Hair follicular keratinocyte (primary cell): Measurements from ENCODE around the genes PLA2G2C, PINK1 and KIF17.

DNA sequence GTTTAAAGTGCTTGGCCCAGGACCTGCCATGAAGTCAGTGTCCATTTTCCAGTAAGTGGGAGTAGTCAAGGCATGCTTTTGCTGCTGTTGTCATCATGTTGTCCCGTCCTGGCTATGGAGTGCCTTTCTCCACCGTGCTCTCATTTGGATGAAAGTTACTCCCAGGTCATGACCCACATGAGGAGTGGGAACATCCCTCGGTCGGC lies 11.7 kb downstream of the PLA2G2A start:
- RAMPAGE, long total RNA, result no peak

- RAMPAGE, long total RNA, result no peak
Observed at GRCh38 chr1:20153977-20154939, 15.1 kb downstream of the PLA2G2F start.

DNA sequence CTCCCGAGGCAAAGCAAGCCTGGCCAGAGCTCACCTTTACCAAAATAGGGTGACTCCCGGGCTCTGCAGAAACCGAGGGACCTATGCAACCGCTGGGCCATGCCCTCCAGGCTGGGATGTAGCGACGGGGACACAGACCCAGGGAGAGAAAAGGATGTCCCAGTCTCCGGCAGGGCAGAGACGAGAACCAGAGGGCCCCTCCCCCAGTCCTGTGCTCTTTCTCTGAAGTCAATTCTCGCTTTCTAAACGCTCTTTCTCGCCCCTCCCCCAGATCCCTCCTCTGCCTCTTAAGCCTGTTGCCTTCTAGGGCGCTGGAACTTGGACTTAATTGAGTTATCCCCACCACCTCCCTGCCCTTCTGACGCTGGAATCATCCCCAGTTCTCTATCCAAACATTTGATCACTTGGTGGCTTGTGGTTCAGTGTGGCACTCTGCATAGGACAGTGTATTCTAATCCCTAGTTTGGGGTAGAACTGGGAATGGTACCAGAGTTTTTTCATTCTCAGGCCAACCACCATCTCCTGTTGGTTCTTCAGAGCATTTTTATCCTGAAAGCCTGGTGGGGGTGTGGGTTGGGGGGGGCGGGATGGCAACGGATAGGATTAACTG lies at the start of gene PLA2G2C:
Gene PLA2G2C, minus strand, starts transcription at position 193 of the 610 bp plus-strand sequence.
- RAMPAGE, long total RNA, result no peak

GRCh38 chr1:20302010-20302448 lies 11.4 kb downstream of the VWA5B1 start:
- RAMPAGE, long total RNA, result no peak

- RAMPAGE, long total RNA, result no peak
Observed at GRCh38 chr1:20367206-20367598, 76.5 kb downstream of the VWA5B1 start.

DNA sequence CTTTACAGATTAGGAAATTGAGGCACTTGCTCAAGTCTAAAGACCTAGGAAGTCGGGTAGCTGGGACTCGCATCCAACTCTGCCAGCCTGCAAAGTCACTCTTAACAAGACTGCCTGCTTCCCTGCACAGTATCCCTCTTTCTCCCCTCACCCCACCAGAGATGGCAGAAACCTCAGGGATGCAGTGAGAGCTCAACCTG lies 4.1 kb downstream of the CAMK2N1 start:
- RAMPAGE, long total RNA, result no peak

GRCh38 chr1:20597513-20598258 lies 8.8 kb downstream of the CDA start:
- RAMPAGE, long total RNA, result no peak

DNA sequence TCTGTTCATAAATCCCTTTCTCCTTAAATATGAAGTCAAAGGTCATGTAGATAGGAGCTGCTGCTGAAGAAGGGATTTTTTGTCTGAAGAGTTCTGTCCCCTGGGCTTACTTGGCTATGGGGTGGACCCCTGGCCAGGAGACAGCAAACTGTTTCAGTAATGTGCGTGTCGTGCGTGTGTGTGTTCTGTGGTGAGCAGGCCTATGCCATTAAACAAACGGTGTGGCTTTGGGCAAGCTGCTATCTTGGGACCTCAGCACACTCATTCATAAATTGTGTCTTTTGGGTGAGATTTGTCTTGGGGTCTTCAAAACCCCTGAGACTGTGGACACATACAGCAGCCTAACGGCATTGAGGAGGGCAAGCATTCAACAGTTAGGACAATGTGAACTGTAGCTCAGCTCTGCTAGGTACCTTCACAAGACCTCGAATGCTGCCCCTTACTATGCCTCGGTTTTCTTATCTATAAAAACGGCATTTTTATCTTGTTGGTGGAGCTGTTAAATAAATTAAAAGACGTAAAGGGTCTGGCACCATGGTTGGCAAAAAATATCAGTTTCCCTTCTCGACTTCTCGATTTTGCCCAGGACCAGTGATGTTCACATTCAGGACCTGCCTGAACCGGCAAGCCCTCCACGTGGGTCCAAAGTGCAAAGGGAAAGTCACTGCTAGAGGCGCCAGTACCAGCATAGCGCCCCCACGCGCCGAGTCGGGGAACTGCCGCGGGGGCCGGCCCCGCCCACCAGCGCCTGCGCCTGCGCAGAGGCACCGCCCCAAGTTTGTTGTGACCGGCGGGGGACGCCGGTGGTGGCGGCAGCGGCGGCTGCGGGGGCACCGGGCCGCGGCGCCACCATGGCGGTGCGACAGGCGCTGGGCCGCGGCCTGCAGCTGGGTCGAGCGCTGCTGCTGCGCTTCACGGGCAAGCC lies at the start of gene PINK1:
Gene PINK1, plus strand, starts transcription at position 761 of the 925 bp plus-strand sequence.
- RAMPAGE, long total RNA, result no peak

GRCh38 chr1:20643939-20644264 lies 10.6 kb downstream of the PINK1 start:
- RAMPAGE, long total RNA, result no peak

GRCh38 chr1:20685009-20685454 lies 23.9 kb upstream of the DDOST start:
- RAMPAGE, long total RNA, result no peak

GRCh38 chr1:20717384-20718422 lies at the start of gene KIF17:
TSS of gene KIF17 (minus strand) at chr1:20718007.
- RAMPAGE, long total RNA, result no peak

DNA sequence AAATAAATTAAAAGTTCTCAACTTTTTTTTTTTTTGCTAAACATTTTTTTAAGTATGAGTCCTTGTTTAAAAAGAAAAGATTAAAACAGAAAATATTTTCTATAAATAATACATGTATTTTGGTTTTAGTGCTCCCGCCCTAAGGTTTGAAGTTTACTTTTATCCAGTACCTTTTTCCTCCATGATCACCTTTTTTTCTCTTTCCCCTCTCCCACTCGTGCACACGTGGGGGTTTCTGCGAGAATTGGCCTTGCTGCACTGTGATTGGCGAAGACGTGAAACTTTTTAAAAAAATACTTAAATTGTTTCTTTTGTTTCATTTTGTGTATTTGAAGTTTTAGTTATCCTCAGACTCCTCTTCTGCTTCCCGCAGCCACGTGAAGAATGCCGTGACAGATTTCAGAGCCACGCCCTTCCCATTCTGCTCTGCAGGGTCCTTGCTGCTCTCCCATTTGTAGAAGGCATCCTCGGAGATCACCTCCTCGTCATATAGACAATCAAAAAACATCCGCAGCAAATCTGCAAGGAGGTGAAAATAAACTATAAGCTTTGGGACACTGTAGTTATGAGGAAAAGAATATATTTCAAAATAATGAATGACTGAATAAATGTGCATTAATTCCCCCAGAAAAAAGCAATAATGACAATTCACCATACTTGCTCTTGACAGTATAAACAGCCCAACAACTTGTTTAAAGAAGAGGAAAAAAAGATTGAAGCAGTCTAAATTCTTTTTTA lies 20.0 kb upstream of the HP1BP3 start:
- RAMPAGE, long total RNA, result no peak

DNA sequence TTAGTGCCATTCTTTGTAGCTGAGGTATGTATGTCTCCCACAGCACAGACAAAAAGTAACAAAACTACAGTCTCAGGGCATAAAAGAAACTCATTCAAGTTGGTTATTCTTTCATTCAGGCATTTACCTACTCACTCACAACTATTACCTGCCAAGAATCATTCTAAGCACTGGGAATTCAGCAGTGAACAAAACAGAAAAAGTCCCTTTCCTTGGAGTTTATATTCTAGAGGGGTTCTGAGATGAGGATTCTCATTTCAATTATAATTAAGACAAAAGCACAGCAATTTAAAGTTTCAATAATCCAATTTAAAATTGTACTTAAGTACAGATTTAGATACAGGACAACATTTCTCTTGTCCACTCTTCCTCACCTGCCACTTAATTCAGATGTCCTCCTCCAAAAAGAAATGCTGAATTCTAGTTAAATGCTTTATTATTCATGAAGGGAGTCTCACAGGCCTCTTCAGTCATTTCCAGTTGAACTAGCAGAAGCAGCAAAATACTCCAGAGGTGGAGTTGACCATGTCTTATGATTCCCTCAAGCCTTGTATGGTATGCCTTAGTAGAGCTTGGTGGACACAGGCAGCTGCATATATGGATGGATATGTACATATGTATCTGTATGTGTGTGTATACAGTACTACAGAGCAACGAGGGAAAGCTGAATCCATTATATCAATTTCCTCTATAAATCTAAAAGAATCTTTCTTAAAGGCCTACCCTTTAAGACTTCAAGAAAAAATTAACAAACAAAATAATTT lies 83.4 kb upstream of the HP1BP3 start:
- RAMPAGE, long total RNA, result no peak

- RAMPAGE, long total RNA, result no peak
Observed at GRCh38 chr1:20885969-20886424, 98.9 kb upstream of the HP1BP3 start.

DNA sequence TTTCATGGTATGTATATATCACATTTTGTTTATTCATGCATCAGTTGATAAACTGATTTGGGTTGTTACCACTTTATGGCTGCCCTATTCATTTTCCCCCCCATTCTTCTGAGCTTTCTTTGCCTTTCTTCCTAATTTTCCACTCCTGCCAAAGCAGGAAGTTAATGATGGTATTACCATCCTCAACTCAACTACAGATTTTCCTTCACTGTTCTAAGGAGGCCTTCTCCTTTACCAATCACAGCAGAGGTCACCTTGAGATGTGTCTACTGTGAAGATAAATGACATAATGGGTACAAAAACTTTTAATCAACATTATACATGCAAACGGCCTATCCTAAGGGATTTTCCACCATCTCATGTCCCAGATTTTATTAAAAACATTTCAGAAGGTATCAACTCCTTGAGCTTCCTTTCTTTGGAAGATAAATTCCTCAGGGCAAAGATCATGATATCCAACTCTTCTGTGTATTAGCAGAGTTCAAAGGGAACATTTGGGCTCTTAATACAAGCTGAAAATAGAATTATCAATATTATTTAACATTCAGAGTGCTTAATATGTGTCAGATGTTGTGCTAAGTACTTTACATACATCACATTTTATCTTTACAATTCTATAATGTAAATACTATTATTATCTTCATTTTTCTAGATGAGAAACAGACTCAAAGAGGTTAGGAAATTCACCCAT lies 142.1 kb upstream of the HP1BP3 start:
- RAMPAGE, long total RNA, result no peak

- RAMPAGE, long total RNA, result no peak
Observed at GRCh38 chr1:20980205-20980564, 193.1 kb upstream of the HP1BP3 start.

DNA sequence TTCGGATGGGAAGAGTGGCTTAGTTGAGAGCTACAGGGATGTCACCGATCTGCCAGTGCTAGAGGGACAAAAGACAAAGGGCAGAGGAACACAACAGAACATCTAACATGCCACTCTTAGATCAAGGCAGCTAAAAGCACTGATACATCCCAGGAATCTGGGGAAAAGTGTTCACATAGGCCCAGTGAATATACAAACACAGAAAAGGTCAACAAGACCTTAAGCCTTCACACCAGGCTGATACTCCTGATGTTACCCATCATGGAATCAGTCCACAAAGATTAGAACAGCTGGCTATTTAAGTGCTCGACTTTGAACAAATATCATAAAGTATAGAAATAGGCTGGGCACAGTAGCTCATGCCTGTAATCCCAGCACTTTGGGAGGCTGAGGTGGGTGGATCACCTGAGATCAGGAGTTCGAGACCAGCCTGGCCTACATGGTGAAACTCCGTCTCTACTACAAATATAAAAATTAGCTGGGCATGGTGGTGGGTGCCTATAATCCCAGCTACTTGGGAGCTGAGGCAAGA lies 163.1 kb downstream of the EIF4G3 start:
- RAMPAGE, long total RNA, result no peak

DNA sequence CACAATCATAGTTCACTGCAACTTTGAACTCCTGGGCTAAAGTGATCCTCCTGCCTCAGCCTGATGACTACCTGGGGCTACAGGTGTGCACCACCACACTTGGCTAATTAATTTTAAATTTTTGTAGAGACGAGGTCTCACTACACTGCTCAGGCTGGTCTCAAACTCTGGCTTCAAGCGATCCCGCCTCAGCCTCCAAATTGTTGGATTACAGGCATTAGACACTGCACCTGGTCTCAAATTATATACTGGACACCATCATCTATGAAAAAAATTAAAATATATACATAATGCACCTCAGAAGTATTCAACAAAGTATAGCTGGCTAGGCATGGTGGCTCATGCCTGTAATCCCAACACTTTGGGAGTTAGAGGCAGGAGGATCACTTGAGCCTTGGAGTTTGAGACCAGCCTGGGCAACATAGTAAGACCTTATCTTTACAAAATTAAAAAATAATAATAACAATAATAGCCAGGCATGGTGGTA lies 39.5 kb downstream of the EIF4G3 start:
- RAMPAGE, long total RNA, result no peak

- RAMPAGE, long total RNA, result no peak
Observed at GRCh38 chr1:21149836-21150381, 26.8 kb downstream of the EIF4G3 start.

DNA sequence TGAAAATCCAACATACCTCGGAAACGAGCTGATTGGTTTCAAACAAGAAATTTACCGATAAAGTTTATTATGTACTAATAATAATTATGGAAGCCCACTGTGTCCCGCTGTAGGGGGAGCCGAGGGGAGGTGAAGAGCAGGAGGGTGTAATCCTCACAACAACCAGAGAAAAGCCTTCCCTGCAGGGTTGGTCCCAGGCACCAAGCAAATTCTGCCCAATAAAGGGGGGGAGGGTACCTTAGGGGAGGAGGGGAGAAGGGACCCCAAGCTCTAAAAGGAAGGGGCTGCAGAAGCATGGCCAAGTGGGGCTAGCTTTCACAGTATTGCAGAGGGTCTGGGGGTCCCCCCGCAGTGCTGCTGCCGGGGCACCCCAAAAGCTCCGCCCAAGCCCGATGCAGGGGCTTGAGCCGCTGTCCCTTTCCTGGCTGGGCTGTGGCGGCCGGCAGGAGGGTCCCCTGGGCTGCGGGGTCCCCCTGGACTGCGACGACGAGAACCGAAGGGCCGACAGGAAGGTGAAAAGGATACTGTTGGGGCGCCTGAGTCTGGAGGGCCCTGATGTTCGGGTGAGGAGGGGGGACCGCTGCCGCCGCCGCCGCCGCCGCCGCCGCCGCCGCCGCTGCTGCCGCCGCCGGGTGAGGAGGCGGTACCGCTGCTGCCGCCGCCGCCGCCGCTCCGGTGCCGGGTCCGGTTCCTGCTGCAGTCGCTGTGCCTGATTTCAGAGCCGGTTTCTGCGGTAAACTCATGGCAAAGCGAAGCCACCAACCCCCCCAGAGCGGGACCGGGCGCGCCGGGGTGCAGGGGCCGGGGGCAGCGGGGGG lies 838 bp downstream of the EIF4G3 start:
- RAMPAGE, long total RNA, result no peak